Ovary (tissue), 7 donors: Measurements from ENCODE around the genes LONP1 and CAPS.

DNA sequence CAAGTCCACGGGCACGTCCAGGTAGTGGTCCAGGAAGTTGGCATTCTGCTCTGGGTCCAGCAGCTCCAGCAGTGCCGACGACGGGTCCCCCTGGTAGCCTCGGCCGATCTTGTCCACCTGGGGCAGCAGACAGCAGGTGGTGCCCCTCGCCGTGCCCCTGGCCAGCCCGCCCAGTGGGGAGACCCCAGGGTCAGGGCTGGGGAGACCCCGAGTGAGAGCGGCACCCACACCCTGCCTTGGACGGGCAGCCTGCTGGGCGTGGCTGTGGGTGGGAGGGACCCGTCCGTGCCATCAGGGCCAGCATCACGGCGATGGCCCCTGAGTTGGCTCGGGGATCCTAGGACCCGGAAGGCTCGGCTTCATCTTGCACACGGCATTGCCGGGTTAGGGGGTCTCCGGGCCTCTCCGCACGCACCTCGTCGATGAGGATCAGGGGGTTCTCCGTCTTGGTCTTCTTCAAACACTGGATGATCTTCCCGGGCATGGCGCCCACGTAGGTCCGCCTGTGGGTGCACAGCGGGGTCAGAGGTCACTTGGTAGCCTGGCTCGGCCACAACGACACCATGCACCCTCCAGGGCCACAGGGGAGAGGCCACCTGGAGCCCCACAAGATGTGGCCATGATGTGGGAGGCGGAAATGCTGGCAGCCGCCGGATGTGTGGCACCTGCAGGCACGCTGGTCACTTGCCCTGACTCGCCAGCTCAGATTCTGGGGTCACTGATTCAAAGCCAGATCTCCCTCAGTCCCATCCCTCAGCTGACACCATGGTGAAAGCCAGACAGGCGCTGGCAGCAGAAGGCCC is 6.4 kb downstream of the RPL36 start:
- PRO-cap, 7 experiments: no peak in any of the 7 experiments
- RAMPAGE, long total RNA, 2 experiments: no peak in any of the 2 experiments

DNA sequence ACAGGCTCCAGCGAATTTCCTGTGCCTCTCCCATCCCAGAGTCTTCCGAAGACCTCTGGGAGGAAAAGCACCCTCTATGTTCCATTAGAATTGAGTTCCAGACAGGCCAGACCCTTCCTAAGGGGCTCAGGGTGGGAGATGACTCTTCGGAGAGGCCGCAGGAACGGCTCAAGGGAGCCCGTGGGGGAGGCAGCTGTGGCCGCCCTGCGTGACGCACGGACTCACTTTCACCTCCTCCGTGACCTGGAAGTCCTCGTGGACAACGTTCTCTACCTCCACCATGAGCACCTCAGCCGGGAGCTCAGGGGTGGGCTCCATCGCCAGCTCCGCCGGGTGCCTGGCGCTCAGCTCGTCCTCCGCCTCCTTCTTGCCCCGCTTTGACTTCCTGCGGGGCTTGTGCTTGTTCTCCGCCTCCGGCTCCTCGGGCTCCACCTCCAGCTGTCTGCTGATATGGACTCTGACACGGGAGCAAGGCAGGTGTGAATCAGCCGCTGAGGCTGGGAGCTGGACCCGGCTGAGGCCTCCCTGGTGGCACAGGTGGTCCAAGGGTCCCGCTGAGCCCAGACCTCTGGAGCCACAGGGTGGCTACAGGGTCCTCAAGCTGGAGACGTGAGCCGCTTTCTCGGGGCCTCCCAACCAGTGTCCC is 8.3 kb downstream of the LONP1 start:
- PRO-cap, 7 experiments: no peak in any of the 7 experiments
- RAMPAGE, long total RNA, 2 experiments: no peak in any of the 2 experiments

GRCh38 chr19:5718989-5720038 is 632 bp downstream of the LONP1 start:
- PRO-cap, 7 experiments: no peak in any of the 7 experiments
- RAMPAGE, long total RNA, 2 experiments: no peak in any of the 2 experiments

GRCh38 chr19:5720039-5720489 is at the start of gene LONP1:
Gene LONP1 (minus strand): TSS chr19:5720146.
- PRO-cap, 7 experiments: peak in 7 of 7 experiments; most common plus-strand start chr19:5720214 (in 7); most common minus-strand start chr19:5720301 (in 7)
- RAMPAGE, long total RNA, 2 experiments: no peak in any of the 2 experiments

- PRO-cap, 7 experiments: peak in 1 of 7 experiments; most common minus-strand start chr19:5892330 (in 1)
- RAMPAGE, long total RNA, 2 experiments: no peak in any of the 2 experiments
Measured at GRCh38 chr19:5892107-5892707, 11.4 kb downstream of the NDUFA11 start.

DNA sequence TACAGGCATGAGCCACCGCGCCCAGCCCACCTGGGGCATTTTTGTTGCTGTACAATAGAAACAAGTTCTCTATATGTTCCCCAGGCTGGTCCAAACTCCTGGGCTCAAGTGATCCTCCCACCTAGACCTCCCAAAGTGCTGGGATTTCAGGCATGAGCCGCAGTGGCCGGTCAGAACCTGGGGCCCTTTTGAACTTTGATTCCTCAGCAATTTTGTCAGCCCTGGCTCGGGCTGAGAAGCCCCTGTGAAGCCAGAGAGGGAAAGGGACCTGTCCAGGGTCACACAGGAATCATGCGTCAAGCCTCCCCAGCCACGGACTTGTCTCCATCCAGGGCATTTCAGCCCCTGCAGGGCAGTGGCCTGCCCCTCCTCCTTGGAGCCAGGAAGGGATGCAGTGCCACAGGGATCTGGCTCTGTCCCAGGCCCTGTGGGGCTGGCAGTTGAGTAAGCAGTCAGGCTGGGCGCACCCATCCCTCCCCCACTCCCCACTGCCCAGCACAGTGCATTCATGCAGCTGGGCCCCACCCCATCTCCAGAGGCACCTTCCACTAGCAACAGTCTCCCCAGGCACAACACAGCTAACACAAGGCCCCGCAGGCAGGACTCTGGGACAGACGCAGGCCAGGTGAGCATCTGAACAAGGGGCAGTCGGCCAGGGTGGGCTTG is at the start of gene CAPS:
Gene CAPS (plus strand): TSS at position 570 of the 666 bp plus-strand sequence.
- PRO-cap, 7 experiments: no peak in any of the 7 experiments
- RAMPAGE, long total RNA, 2 experiments: start-site peak on the plus strand in 1 of 2 experiments, centred at position 590 of the sequence, 951 reads per replicate

GRCh38 chr19:5961835-5963032 is 15.7 kb downstream of the RANBP3 start:
- PRO-cap, 7 experiments: no peak in any of the 7 experiments
- RAMPAGE, long total RNA, 2 experiments: no peak in any of the 2 experiments

- PRO-cap, 7 experiments: peak in 1 of 7 experiments; most common plus-strand start chr19:5977839 (in 1); most common minus-strand start chr19:5977834 (in 1)
- RAMPAGE, long total RNA, 2 experiments: no peak in any of the 2 experiments
Measured at GRCh38 chr19:5977486-5977953, 420 bp downstream of the RANBP3 start.

GRCh38 chr19:6056722-6056898 is 53.7 kb downstream of the RFX2 start:
- PRO-cap, 7 experiments: peak in 2 of 7 experiments; most common minus-strand start chr19:6056840 (in 2)
- RAMPAGE, long total RNA, 2 experiments: no peak in any of the 2 experiments

DNA sequence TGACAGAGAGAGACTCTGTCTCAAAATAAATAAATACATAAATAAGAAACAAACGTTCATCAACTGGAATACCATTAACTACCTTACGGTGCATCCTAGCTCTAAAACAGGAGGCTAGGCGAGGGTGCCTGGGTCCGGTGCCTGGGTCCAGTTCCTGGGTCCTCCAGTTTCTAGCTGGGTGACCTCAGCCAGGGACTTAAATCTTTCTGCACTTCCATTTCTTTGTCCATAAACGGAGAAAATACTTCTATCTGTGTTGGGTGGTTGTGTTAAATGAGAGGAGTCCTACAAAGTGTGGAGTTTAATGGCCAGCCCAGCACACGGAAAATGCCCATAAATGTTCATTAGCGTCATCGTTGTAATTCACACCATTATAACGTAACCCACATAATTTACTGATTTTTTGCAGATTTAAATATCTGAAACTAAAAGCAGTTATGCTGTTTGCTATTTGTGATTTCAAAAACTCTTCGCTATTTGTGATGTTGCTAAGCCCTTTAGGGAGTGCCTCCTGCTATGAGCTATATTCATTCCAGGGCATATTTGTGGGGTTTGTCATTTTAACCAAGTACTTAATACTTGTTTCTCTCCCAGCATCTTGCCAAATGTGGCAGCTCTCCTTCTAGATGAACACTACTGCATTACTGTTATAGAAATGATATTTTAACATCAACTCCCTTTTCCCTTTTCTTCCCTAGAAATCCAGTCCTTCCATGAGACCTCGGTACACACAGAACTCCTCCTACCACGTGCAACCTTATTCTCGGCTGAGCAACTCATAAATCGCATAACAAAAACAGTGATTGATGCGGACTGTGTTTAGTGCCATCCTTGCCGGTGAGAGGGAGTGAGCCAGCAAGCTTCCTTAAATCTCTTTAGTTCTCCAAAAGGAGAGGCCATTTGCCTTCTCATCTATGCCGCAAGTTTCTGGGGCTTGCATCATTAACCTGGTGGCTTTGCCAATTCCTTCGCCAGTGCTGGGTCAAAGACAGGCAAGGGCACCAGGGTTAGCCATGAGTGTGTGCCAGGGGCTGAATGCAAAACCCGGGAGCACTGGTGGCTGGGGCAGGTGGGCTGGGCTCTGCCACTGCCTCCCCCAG is 33.6 kb downstream of the RFX2 start:
- PRO-cap, 7 experiments: peak in 2 of 7 experiments; most common plus-strand start position 604 of the sequence (in 2); most common minus-strand start position 274 of the sequence (in 1)
- RAMPAGE, long total RNA, 2 experiments: no peak in any of the 2 experiments

DNA sequence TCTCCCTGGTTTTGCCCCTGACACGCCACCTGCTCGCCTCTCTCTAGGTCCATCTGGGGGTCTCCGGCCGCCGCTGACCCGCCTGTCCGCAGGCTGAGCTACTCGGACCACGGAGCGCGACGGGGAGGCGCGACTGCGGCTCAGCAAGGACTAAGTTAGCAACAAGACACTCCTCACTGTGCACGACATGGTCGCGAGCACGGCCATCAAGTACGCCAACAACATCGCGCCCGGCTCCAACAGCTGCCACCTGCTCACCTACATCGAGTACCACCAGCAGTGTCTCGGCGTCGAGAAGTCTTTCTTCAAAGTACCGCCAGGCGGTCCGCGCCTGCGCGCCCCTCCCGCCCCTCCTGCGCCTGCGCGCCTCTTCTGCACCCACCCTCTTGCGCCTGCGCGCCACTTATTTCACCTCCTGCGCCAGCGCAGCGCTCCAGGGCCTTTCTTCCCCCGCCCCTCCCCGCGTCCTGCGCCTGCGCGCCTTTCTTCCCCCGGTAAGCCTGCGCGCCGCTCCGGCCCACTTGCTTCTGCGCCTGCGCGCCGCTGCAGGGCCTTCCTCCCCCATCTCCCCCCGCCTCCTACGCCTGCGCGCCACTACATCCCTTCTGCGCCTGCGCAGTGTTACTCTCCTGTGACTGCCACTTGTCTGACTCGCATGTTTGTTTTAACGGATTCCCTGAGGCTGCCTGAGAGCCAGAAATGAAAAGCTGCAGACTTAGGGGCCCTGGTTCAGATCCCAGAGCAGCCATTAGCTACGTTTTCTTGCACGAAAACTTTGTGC is 63.9 kb downstream of the ACSBG2 start:
- PRO-cap, 7 experiments: peak in 7 of 7 experiments; most common plus-strand start position 624 of the sequence (in 6); most common minus-strand start position 307 of the sequence (in 7)
- RAMPAGE, long total RNA, 2 experiments: start-site peak on the minus strand in 1 of 2 experiments, centred at position 295 of the sequence, 24 reads per replicate

- PRO-cap, 7 experiments: peak in 1 of 7 experiments; most common plus-strand start chr19:6238881 (in 1); most common minus-strand start chr19:6238764 (in 1)
- RAMPAGE, long total RNA, 2 experiments: no peak in any of the 2 experiments
Measured at GRCh38 chr19:6238415-6239159, 41.2 kb downstream of the MLLT1 start.

GRCh38 chr19:6381267-6382038 is 5.7 kb upstream of the PSPN start:
- PRO-cap, 7 experiments: no peak in any of the 7 experiments
- RAMPAGE, long total RNA, 2 experiments: no peak in any of the 2 experiments

GRCh38 chr19:6429516-6429774 is 4.1 kb downstream of the SLC25A41 start:
- PRO-cap, 7 experiments: no peak in any of the 7 experiments
- RAMPAGE, long total RNA, 2 experiments: no peak in any of the 2 experiments

GRCh38 chr19:6441754-6442396 is 8.3 kb upstream of the SLC25A41 start:
- PRO-cap, 7 experiments: no peak in any of the 7 experiments
- RAMPAGE, long total RNA, 2 experiments: no peak in any of the 2 experiments

- PRO-cap, 7 experiments: no peak in any of the 7 experiments
- RAMPAGE, long total RNA, 2 experiments: no peak in any of the 2 experiments
Measured at GRCh38 chr19:6466727-6467323, 2.8 kb downstream of the CRB3 start.

DNA sequence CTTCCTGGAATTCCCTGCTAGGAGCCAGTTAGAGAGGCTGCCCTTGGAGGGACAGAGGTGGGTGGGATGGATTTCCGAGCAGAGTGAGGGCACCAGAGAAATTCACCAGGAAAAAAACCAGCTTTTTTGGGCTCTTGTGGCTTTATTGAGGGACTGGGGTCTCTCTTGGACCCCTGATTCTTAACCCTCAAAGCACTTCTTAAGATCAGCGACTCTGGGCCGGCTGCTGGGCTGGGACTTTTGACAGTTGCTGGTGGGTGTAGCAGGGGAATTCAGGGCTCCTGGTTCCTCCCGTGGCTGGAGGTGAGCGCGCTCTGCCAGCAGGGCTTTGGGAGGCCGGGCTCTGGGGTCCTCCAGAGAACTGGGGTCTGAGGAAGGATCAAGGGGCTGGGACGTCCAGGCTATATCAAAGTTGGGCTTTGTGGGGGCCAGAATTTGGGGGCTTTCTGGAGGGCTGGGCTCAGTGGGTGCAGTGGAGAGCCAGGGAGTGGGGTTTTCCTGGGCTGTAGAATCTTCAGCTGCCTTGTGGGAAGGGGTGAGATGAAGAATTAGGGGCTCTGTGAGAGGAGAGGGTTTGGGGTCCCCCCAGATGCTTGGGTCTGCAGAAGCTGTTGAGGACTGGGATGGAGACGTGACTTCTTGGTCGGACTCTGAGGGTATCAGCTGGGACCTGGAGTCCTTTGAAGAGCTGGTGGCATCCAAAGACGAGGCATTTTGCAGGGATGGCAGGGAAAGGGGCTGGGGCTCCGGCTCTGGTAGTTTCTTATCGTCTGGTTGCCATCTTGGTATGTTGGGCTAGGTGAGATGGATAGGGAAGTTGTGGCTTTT is 3.5 kb downstream of the CRB3 start:
- PRO-cap, 7 experiments: no peak in any of the 7 experiments
- RAMPAGE, long total RNA, 2 experiments: no peak in any of the 2 experiments

- PRO-cap, 7 experiments: peak in 1 of 7 experiments; most common plus-strand start chr19:6608927 (in 1)
- RAMPAGE, long total RNA, 2 experiments: no peak in any of the 2 experiments
Measured at GRCh38 chr19:6608786-6609022, 17.8 kb upstream of the CD70 start.

GRCh38 chr19:6713039-6713764 is 7.2 kb downstream of the C3 start:
- PRO-cap, 7 experiments: no peak in any of the 7 experiments
- RAMPAGE, long total RNA, 2 experiments: start-site peak on the minus strand in 1 of 2 experiments, at chr19:6713189-6713314 at its widest, 674 reads per replicate

DNA sequence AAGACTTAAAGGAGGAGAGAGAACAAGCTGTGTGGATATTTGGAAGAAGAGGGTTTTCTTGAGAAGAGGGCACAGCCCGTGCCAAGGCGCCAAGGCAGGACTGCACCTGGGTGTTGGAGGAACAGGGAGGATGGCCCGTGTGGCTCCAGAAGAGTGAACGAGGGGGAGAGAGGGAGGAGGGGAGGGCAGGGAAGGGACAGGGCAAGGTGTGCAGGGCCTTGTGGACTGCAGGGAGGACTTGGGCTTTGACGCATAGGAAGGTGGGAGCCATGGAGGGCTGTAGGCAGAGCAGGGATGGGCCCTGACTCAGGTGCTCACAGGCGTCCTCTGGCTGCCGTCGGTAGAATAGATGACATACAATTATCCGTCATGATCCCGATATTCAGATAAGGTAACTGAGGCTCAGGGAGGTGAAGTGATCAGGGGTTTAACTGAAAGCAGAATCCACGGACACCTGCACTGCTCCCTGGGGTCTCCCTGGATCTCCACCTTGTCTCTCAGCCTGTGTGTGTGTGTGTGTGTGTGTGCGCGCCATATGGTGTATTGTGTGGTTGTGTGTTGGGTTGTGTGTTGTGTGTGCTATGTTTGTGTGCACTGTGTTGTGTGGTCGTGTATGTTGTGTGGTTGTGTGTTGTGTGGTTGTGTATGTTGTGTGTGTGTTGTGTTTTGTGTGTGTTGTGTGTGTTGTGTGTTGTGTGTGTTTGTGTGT is 3.4 kb downstream of the C3 start:
- PRO-cap, 7 experiments: no peak in any of the 7 experiments
- RAMPAGE, long total RNA, 2 experiments: no peak in any of the 2 experiments